ENCODE results near the gene CCDC170.

GRCh38 chr6:150857549-150858065, 7.9 kb upstream of the MTHFD1L start:
- PRO-cap: no peak

GRCh38 chr6:150878400-150879211, 13.1 kb downstream of the MTHFD1L start:
- PRO-cap: no peak

- PRO-cap: no peak
Measured at GRCh38 chr6:150980992-150981631, 115.6 kb downstream of the MTHFD1L start.

DNA sequence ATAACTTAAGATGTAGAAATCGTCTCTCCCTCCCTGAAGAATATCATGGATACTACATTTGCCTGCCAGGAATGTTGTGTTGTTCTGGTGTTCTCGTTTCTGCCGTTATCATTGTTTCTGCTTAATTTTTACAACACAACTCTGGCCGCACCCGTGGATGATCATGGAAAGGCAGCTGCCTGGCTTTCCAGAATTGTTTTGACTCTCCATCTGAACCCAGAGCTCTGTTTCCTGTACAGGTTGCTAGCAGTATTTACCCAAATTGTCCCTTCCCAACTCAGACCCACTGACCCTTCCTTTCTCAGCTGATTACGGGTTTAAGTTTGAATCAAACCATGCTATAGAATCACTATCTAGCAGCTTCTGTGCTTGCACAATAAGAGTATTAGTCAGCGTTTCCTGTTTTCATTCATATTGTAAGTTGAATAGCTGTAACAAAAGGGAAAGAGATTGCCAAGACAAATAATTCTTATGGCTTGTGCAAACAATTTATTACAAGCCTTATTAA, 139.0 kb downstream of the MTHFD1L start:
- PRO-cap: no peak

GRCh38 chr6:151054223-151054929, 185.4 kb upstream of the AKAP12 start:
- PRO-cap: no peak

DNA sequence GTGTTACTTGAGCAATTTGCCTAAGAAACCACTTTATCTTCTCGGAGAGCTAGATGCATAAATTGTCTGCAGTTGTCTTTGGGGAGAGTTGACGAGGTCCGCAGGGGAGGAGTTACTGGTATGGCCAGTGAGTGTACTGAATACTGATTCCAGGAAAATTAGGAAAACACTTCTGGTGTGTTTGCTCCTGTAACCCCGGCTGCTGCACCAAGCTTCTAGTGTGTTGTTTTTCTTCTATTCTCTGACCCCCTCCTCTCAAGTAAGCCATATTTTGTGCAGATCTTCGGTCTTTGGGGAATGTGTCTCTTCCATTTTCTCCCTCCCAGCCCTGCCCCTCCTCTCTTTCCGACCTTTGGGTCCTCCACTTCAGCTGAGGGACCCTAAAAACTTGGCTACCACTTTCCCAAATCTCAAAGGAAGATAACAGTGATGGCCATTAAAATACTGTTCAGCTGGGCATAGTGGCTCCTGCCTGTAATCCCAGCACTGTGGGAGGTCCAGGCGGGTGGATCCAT, 103.2 kb upstream of the AKAP12 start:
- PRO-cap: no peak

- PRO-cap: no peak
Measured at GRCh38 chr6:151341358-151342126, 49.8 kb downstream of the ZBTB2 start.

- PRO-cap: no peak
Measured at GRCh38 chr6:151348607-151349786, 42.4 kb downstream of the ZBTB2 start.

GRCh38 chr6:151352995-151353907, 38.1 kb downstream of the ZBTB2 start:
- PRO-cap: no peak

GRCh38 chr6:151380054-151381032, 11.0 kb downstream of the ZBTB2 start:
- PRO-cap: no peak

DNA sequence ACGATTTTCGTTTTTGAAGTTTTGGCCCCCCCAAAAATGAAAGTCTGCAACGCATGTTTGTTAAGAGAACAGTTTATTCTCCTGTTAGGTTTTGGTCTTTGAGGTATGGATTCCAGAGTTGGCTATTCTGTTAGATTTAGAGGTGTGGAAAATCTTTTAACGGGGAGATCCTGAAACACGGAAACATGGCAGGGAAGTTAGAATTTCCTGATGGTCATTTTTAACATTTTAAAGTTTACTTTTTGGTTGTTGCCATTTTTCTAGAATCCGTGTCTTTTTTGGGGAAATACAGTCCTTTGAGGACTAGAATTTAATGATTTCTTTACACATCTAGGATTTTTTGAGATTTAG, 884 bp upstream of the ZBTB2 start:
- PRO-cap: no peak

GRCh38 chr6:151392883-151394132, 1.9 kb upstream of the ZBTB2 start:
- PRO-cap: no peak

GRCh38 chr6:151455715-151456306, 3.5 kb downstream of the ARMT1 start:
- PRO-cap: unidirectional peak, minus-strand start at chr6:151455903

DNA sequence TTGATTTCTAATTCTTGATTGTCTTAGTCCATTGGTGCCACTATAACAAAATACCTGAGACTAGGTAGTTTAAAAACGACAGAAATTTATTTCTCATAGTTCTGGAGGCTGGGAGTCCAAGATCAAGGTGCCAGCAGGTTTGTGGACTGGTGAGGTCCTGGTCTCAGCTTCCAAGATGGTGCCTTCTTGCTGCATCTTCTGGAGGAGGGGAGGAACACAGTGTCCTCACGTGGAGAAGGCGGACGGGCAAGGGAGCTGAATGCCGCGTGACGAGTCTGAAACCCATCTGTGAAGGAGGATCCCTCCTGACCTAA, 18.3 kb upstream of the CCDC170 start:
- PRO-cap: no peak

DNA sequence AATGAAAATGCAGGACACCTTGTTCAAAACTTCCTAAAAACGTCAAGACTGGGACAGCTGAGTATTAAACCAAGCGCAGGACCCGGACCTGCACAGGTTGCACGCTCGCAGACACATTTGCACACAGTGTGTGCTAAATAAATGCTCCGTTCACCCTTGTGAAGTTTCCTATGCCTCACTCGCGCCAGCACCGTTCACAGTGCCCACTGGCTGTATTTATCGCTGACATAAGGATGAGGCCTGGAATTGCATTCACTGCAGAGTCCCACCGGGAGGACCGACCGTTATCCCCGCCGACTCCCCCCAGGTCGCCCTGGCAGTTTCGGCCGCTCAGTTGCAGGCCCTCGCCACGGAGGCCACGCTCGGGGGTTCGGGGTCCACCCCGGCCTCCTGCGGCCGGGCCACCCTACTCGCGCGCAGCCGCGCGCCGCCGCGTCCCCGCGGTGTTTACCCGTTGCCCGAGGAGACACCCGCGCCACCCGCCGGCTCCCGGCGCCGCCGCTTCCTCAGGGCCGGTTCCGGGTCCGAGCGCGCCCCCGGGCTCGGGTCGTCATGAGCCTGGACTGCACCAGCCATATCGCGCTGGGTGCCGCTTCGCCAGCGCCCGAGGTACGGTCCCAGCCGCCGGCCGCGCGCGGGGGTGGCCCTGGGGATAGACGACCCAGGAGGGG, at the start of gene CCDC170:
CCDC170 (plus strand) TSS at position 441 of the 671 bp plus-strand sequence.
- PRO-cap: no peak

DNA sequence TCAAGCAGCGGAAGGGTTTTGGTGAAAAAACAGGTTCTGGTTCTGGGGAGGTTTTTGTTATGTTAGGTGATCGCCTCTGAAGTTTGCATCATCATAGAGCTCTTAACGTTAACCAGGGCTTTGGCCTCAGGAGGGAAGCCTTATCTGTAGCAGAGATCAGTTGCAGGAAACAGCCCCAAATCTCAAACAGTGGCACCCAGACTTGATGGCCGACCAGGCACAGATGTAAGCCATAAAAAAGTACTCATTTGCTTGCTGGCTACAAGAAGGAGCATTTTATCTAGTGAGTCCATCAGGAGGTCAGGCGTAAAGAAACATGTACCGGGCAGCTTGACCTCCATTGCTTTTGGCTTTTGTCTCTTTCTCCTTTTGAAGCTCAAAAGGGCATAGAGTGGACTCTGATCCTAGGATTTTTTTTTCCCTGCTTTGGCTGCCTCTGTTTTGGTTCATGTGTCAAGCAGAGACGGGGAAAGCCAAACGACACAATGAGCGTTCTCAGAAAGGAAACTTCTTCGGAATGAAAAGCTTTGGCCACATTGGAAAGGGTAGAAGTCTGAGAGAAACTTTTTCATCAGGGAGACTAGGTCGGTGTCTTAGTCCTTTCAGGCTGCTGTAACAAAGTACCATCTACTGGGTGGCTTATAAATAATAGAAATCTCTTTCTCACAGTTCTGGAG, 122.4 kb downstream of the CCDC170 start:
- PRO-cap: no peak

- PRO-cap: no peak
Measured at GRCh38 chr6:151616731-151617204, 123.0 kb downstream of the CCDC170 start.

DNA sequence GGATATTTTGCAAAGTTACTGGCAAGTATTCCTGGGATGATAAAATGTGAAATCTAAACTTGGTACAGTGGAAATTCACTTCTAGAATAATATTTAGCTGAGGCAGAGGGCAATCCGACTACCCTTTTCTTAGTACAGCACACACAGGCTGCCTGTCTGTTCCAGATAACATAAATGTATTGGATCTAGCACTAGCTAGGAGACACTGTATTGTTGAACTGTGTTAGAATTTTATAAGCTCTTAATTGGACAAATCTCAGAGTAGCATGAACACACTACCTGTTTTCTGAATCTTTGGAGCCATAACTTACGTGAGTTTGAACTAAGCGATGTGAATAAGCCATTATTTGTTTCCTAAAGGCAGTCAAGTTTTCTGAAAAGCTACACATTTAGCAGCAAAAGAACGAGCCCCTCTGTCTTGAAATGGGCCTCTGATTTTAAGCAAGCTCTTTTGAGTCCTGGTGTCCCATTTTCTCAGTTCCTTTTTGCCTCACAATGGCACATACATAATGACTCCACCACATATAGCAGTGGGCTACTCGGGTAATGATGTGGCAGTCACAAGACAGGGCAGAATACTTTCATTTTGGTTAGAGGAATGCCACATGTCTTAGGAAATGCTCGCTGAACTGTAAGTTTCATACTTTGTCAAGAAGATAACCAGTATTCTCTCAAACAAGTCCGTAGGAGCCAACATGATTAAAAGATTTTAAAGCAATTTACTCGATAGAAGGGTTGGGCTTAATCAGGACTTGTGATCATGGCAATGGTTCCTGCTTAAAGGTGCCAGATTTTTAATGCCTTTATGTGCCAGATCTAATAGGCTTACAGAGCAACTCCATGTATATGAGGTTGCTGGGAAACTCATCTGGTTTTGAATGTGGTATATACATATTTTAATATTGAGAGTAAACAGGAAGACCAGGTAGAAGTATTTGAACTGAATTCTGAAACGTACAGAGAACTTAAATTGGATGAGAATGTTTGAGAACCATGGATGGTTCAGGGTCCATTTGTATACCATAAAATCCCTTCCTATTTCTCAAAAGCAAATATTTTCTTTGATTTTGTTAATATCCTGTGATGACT, 116.3 kb upstream of the ESR1 start:
- PRO-cap: unidirectional peak, minus-strand start at position 497 of the sequence

DNA sequence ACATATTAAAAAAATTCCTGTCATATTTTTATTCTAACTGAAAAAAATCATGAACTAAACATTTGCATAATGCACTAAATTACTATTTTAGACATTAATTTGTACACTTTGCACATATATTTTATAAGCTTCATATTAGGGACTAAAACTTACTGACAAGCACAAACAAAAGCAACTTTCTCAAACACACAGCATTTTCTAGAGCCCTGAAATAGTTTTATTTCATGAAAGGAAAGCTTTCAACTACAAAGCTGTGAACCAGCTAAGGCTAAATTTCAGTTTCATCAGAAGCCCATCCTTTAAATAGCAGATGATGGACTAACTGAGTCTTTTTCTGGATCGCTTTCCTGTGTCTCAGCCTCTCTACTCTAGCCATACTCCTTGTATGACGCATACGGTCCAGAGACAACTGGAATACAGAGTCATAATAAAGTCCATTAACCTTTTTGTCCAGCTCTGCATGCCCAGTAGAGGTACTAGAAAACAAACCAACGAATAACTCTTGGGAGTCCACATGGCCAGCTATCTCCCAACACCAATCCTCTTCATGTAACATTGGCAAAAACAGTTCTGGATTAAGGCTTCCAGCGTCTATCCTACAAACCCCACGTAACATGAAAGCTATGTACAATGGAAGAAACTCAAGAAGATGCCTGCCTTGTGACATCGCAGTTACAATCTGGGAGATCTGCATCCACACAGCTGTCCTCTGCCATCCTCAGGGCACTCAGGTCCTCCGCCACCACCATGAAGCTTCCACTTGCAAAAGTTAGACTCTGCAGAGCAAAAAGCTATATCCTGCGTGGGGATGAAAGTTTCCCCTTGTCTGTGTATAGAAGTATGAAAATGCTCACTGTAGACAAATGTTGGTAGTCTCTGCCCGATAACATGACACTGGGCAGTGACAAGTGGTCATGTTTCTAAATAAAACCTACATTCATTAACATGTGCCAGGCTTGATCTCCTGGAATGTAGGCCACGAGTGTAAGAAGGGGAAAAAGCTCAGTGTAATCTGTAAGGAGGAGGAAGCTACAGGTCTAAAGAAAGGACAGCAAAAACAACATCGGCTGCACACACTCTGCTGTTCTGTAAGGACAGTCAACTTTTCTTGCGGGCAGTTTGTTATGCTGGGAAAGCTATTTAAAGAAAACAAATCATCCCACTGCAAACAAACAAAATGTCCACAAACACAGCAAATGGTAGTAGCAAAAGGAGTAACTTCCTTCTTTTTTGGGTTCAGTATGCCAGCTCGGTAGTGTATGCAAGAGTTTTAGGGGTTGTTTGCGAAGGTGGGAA, 360.4 kb downstream of the ESR1 start:
- PRO-cap: no peak

GRCh38 chr6:152300299-152300922, 336.8 kb downstream of the SYNE1 start:
- PRO-cap: no peak